HepG2 (cell line): ENCODE measurements around a stretch of chr1.

DNA sequence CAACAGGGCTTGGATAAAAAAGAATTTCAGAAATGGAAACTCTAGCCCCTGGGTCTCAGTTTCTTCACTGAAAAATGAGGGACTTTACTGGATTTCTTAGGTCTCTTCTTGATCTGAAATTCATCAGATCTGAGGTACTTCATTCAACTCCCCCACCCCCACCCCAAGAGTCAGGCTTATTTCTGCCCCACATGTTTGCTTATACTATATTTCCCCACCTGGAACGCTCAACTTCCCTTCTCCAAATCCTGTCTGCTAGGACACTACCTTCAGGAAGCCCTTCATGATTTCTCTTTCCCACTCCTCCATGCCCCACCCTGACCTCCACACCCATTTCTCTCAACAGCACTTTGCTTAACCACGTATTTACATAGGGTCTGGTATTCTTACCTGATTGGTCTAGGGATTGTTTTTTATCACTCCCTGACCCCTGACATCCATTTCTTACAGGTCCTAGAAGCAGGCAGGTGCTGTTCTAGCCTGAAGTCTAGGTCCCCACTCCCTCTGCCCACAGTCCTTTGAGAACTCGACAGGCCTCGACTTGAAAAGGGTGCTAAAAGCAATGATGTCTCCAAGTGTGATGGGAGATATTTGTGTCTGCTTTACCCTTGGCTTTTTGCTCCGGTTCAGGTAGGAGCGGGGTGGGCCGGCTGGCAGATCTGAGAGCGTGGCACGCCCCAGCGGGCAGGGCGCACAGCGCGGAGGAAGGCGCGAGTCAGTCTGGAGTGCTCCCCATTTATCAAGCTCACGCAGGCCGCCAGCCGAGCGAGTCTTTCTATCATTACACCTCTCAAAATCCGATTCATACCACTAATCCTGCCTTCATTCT is 47.5 kb downstream of the DMAP1 start:
- RRBS, 2 experiments = no CpG with 5 or more reads among the region's 20 CpGs
CAGE:
- cytosol, long polyA minus RNA = no peak
- cytosol, long polyA plus RNA = no peak
- long polyA plus RNA = no peak
- nucleus, long polyA minus RNA = no peak
- nucleus, long polyA plus RNA = no peak

DNA sequence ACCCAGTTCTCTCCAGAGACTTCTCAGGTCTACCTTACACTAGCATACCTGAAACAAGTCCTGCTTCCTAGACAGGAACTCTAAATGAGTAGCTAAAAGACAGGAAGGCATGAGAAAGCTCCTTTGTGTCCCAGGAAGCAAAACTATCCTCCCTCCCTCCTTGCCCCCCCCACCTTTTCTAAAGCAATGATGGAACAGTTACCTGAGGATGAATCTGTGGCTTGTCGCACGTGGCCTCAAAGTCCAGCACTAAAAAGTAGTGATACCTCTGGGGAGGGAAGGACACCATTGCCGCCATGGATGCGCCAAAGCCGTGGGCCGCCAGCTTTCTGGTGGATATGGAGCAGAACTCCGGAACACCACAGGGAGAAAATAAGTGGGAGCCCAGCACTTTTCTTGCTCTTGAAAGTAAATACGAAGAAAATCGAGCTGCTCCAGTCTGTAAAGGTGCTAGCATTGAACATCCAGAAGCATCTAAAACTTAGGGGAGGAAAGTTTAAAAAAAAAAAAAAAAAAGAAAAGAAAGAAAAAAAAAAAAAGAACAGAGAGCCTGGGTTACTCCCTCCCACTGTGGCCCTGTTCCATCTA is 16.1 kb downstream of the ERI3 start:
- RRBS, 2 experiments = no CpG with 5 or more reads among the region's 9 CpGs
CAGE:
- cytosol, long polyA minus RNA = no peak
- cytosol, long polyA plus RNA = no peak
- long polyA plus RNA = no peak
- nucleus, long polyA minus RNA = no peak
- nucleus, long polyA plus RNA = no peak

DNA sequence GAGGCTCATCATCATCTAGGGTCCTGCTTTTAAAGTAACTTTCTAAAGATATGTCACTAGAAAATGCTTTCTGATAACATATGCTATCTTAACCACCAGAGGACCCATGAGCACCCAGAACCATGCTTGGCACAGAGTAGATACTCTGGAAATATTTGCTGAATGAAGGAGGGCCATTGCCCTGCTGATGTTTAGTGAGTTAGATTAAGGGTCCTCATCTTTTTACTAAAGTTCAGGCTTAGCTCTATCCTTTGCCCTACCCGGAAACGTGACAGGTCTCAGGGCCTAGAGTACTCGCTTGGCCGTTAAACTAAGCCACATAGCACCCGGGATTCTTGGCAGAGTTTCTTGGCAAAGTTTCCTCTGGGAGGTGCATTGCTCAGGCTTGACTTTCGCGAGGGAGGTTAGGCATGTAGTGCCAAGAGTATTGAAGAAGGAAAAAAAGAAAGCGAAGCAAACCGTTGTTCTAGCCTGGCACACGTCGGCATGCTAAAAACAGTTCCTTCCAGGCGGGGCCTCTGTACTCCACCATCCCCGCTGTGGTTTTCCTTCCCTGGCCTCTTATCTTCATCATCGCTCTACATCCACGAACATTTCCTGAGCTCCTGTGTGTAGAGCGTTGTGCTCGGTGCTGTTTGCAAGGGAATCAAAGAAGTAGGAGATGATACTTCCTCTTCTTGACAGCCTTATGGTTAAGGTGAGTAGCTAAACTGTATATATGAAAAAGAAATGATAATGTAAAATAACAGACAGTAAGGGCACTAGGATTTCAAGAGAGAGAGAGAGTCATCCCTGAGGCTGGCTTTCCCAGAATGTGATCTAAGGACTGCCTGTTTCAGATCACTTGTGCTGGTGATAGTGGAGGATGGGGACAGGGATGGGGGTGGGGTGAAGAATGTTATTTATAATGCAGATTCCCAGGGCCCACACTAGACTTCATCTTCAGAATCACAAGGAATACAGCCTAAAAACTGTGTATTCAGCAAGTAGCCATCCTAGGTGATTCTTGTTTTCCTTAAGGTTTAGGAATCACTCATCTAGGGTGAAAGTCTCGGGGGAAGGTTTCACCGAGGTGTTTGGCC is 18.7 kb downstream of the RNF220 start:
- RRBS, 2 experiments = 39 to 77% methylated on average over 5 of the region's 19 CpGs
CAGE:
- cytosol, long polyA minus RNA = no peak
- cytosol, long polyA plus RNA = no peak
- long polyA plus RNA = no peak
- nucleus, long polyA minus RNA = no peak
- nucleus, long polyA plus RNA = no peak

- RRBS, 2 experiments = no CpG with 5 or more reads among the region's 8 CpGs
CAGE:
- cytosol, long polyA minus RNA = no peak
- cytosol, long polyA plus RNA = no peak
- long polyA plus RNA = no peak
- nucleus, long polyA minus RNA = no peak
- nucleus, long polyA plus RNA = no peak
Observed at GRCh38 chr1:44641695-44642686, 32.3 kb downstream of the TMEM53 start.

DNA sequence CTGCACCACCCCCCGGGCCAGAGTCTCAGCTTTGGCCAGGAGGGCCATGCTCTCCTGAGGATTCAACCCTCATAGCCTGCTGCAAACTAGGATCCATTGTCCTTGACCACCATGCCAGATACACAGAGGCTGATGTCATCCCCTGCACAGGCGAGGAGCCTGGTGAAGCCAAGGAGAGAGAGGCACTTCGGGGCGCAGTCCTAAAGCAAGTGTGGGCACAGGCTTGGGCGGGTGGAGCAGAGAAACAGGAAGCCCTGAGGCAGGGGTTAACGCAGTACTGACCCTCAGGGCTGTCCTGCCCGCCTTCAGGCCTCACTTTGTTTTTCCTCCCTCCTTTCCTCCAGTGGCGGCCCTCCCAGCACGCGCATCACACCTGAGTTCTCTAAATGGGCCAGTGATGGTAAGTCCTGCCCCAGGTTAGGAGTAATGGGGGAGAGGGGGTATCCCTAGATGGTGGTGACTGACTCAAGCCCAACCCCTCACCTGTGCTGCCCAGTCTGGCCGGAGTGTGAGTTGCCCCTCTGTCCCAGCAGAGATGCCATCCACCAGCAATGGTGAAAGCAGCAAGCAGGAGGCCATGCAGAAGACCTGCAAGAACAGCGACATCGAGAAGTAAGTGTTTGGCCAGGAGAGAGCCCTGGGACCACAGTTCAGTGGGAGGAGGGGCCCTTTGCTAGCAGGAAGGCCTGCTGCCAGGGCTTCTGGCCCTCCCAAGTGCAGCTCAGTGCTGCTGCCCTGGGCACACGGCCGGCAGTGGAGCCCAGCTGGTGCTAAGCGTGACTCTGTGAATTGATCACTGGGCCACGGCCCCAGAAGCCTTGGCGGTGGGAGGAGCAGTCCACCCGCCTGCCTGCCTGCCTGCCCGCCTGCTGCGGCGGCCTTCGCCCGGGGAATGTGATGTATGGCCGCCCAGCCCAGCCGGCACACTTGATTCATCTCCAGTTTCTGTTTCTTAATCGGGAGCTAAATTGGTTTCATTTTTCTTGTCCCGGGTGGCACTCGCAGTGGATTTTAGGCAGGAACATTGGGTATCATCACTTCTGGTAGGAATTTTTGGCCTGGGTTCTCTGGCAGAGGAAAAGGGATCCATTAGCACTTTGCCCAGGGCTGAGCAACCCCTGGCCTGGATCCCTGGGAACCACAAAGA is 29.0 kb downstream of the TMEM53 start:
- RRBS, 2 experiments = 97 to 98% methylated on average over 8 to 9 of the region's 29 CpGs
CAGE:
- cytosol, long polyA minus RNA = no peak
- cytosol, long polyA plus RNA = no peak
- long polyA plus RNA = no peak
- nucleus, long polyA minus RNA = no peak
- nucleus, long polyA plus RNA = no peak

DNA sequence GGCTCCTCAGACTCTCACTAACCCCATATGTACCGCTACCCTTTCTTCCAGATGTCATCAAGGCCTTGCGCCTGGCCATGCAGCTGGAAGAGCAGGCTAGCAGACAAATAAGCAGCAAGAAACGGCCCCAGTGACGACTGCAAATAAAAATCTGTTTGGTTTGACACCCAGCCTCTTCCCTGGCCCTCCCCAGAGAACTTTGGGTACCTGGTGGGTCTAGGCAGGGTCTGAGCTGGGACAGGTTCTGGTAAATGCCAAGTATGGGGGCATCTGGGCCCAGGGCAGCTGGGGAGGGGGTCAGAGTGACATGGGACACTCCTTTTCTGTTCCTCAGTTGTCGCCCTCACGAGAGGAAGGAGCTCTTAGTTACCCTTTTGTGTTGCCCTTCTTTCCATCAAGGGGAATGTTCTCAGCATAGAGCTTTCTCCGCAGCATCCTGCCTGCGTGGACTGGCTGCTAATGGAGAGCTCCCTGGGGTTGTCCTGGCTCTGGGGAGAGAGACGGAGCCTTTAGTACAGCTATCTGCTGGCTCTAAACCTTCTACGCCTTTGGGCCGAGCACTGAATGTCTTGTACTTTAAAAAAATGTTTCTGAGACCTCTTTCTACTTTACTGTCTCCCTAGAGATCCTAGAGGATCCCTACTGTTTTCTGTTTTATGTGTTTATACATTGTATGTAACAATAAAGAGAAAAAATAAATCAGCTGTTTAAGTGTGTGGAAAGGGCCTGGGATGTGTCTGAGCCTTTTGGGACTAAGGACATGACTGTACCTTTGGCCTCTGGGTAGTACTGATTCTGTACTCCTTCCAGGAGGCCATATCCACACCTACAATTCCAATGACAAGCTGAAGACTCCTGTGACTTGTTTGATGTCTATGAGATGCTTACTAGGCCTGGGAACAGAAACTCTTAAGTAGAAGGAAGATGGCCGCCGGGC is 8.0 kb upstream of the RPS8 start:
- RRBS, 2 experiments = no CpG with 5 or more reads among the region's 13 CpGs
CAGE:
- cytosol, long polyA minus RNA = no peak
- cytosol, long polyA plus RNA = no peak
- long polyA plus RNA = no peak
- nucleus, long polyA minus RNA = no peak
- nucleus, long polyA plus RNA = no peak

DNA sequence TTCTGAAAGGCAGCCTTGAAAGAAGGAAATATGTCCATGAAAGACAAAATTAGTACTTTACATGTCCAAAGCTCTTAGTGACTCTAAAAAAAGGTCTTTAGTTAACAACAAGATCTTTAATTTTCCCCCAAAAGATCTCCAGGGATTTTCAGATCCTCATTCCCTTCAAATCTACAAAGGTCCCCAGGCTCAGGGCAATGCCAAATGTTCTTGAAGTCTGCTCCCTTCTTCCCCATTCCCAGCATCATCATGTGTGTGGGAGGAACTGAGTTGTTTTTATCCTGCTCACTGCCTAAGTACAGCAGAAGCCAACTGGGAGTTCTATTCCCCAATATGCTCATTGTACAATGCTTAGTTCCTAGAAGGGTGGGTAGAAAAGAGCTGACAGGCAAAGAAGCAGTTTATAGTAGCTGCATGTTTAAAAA is 60.2 kb upstream of the PTCH2 start:
CAGE:
- cytosol, long polyA minus RNA = no peak
- cytosol, long polyA plus RNA = no peak
- long polyA plus RNA = no peak
- nucleus, long polyA minus RNA = no peak
- nucleus, long polyA plus RNA = no peak

- RRBS, 2 experiments = no CpG with 5 or more reads among the region's 6 CpGs
CAGE:
- cytosol, long polyA minus RNA = no peak
- cytosol, long polyA plus RNA = no peak
- long polyA plus RNA = no peak
- nucleus, long polyA minus RNA = no peak
- nucleus, long polyA plus RNA = no peak
Observed at GRCh38 chr1:45211211-45211708, 4.9 kb upstream of the ZSWIM5 start.

- RRBS, 2 experiments = no CpG with 5 or more reads among the region's 14 CpGs
CAGE:
- cytosol, long polyA minus RNA = no peak
- cytosol, long polyA plus RNA = no peak
- long polyA plus RNA = no peak
- nucleus, long polyA minus RNA = no peak
- nucleus, long polyA plus RNA = no peak
Observed at GRCh38 chr1:45346319-45347330, 6.7 kb downstream of the TOE1 start.

- RRBS, 2 experiments = no CpG with 5 or more reads among the region's 2 CpGs
CAGE:
- cytosol, long polyA minus RNA = no peak
- cytosol, long polyA plus RNA = no peak
- long polyA plus RNA = no peak
- nucleus, long polyA minus RNA = no peak
- nucleus, long polyA plus RNA = no peak
Observed at GRCh38 chr1:45349206-45349807, 9.3 kb downstream of the TOE1 start.

- RRBS, 2 experiments = no CpG with 5 or more reads among the region's 18 CpGs
CAGE:
- cytosol, long polyA minus RNA = no peak
- cytosol, long polyA plus RNA = no peak
- long polyA plus RNA = no peak
- nucleus, long polyA minus RNA = no peak
- nucleus, long polyA plus RNA = no peak
Observed at GRCh38 chr1:46036525-46037708, 95.5 kb downstream of the PIK3R3 start.

DNA sequence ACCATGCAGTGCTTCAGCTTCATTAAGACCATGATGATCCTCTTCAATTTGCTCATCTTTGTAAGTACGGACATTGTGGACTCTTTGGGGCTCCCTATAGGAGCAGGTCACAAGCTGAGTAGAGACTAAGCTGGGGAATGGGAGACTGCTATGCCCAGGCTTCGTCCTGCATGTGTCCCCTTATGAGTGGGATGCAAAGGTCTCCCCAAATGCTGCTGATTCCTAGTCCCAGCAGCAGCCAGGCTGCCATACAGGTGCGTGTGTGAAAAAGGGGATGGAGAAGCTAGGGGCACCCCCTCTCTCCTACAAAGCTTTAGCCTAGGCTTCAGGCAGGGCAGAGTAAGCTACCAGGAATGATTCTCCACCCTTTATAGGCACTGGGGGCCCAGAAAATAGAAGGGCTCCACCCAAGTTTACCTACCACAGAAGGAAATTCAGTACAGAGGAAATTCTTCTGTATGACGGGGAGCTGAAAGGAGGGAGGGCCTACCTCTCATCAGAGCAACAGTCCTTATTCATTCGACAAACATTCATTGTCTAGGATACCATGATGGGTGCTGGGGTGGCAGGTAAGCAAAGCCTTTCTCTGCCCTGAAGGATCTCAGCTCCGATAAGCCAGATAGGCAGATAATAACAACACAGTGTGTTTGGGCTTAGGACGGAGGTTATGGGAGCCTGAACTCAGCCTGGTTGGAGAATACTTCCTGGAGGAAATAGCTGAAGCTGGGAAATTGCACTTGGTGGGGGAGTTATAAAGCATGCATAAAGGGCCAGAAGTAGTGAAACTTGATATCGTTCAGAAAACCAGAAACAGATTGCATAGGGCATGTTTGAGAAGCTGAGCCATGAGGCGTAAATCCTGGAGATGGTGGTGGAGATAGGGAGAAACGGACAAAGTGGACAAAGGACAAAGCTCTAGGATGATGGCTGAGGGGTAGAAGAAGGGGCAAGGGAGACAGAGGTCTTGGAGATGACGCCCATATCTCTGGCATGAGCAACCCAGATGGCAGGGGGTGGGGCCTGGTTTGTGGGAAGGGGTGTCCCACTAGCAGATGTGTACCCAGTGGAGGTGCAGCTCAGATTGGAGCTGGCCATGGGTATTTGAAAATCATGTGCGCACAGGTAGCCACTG is 5.2 kb upstream of the P3R3URF start:
- RRBS, 2 experiments = no CpG with 5 or more reads among the region's 12 CpGs
CAGE:
- cytosol, long polyA minus RNA = no peak
- cytosol, long polyA plus RNA = no peak
- long polyA plus RNA = no peak
- nucleus, long polyA minus RNA = no peak
- nucleus, long polyA plus RNA = no peak

DNA sequence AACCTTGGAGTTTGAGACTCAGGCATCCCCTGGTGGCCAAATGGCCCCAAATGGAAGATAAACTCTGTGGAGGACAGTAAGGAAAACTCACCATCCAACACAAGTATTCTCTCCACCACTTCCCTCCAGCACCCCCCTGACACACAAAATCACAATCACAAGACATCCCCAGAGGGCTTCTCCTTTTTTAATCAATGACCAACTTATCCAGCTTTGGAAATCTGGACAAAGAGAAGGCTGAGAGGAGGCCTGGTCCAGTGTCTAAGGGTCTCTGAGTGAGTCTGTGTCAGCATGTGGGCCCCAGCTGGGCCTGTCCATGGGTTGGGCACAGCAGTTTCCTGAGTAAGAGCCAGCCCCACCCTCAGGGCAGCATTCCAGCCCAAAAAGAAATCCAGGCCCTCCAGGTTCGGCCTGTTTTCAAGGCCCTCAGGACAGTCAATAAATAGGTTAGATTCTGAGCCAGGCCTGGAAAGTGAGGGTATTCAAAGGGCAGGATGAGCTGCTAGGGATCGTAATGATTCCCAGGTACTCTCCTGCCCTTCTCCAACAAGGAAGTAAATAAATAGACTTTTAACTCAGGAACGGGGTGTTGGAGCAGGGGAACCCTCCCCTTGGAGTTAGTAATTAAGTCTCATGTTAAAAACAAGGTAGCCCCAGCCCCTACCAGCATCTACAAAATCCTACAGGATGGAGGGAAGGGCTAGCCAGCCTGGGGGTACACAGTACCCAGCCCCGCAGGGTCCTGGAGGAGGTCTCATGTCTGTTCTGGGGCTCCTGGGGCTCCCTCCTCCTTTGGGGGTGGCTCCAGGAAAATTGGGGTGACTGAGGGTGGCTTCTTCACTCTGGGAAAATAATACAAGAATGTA is 9.5 kb downstream of the POMGNT1 start:
- RRBS, 2 experiments = no CpG with 5 or more reads among the region's 4 CpGs
CAGE:
- cytosol, long polyA minus RNA = no peak
- cytosol, long polyA plus RNA = no peak
- long polyA plus RNA = no peak
- nucleus, long polyA minus RNA = no peak
- nucleus, long polyA plus RNA = no peak

DNA sequence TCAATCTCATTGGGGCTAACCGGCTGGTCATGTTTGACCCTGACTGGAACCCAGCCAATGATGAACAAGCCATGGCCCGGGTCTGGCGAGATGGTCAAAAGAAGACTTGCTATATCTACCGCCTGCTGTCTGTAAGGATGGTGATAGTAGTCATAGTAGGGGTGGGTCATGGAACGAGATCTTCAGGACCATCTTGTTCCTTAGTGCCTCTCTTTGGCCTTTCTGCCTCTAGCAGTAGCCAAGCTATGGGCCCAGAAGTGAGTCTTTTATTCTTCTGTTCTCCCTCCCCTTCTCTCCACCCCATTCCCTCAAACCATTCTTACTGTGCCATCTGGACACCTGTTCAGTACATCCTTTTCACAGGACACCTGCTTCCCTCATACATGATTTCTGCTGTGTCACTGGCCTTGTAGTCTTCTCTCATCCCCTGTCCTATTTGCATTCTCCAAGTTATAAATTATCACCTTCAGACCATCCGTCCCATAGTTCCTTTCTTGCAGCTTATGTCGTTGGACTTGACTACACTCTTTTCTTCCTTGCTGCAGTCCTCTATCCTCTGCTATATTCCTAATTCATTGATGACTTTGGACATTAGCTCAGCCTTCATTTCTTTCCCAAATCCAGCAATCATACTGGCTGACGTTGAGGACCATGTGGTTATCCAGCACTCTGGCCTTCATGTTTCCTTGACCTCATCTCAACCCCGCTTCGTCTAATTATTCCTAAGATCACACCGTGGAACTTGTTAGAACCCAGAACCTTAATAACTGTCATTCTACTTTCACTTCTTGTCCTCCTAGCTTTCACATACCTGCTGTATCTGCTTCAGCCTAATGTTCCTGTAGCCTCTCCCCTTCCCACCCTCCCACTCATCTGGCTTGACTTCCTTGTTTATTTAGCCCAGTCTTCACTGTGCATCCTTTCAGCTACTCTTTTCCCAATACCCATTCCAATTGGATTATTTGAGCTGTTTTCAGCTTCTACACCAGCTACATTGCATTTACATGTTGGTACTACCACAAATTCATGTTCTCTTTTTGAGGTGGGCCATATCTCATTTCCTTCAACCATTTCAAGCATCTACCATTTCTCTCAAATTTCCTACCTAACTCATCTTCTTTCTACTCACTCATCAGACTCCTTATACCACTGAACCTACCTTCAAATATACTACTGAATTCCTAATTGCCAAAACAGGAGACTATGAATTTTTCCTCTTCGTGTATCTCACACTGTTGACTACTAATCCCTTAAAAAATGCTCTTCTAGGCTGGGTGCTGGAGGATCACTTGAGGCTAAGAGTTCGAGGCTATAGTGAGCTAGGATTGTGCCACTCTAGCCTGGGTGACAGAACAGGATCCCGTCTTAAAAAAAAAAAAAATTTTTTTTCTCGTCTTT is 27.5 kb downstream of the RAD54L start:
- RRBS, 2 experiments = 96 to 97% methylated on average over 2 of the region's 15 CpGs
CAGE:
- cytosol, long polyA minus RNA = no peak
- cytosol, long polyA plus RNA = no peak
- long polyA plus RNA = no peak
- nucleus, long polyA minus RNA = no peak
- nucleus, long polyA plus RNA = no peak

DNA sequence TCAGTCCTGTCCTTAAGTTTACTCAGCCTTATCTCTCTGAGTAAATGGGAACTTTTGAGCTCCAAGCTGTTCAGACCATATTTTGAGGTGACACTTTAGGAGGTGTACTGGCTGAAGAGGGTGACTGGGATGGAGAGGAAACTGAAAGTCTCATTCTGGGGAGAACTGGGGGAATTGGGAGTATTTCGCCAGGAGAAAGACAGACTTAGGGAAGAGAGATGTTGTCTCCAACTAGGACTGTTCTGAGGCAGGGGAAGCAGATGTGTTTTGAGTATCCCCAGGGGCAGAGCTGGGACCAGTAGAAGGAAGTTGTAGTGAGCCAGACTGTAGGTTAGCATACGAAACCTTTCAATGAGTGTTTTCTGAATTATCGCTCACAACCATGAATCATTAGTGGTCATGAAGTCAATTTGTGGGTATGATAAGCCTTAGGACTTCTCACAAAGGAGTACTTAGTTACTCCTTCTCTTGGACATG is 24.1 kb upstream of the FAAH start:
- RRBS, 2 experiments = no CpG with 5 or more reads among the region's 3 CpGs
CAGE:
- cytosol, long polyA minus RNA = no peak
- cytosol, long polyA plus RNA = no peak
- long polyA plus RNA = no peak
- nucleus, long polyA minus RNA = no peak
- nucleus, long polyA plus RNA = no peak

DNA sequence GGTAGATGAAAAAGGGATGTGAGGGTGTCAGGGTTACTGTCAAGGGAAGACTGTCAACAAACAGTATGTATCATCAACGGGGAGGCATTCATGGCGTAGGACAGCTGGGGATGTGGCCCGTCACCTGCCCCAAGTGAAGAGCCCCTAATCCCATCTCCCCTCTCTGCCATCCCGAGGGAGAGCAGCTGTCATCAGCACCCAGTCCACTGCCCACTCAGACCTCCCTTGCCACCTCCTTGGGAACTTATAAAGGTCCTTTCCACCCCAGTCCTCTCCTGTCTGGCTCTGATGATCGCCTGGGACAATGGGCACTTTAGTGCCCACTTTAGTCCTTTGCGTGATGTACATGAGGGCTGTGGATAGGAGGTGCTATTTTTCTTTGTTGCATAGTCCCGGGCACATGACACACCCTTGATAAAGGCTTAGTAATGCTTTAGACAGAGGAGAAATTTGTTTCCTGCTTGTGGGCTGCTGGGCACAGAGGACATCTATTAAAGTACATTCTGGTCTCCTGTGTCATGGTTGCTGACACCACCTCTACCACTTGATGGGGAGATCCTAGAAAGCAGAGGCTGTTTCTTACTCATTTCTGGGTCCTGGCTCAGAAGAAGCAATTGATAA is 5.3 kb upstream of the KNCN start:
- RRBS, 2 experiments = no CpG with 5 or more reads among the region's 7 CpGs
CAGE:
- cytosol, long polyA minus RNA = no peak
- cytosol, long polyA plus RNA = no peak
- long polyA plus RNA = no peak
- nucleus, long polyA minus RNA = no peak
- nucleus, long polyA plus RNA = no peak

DNA sequence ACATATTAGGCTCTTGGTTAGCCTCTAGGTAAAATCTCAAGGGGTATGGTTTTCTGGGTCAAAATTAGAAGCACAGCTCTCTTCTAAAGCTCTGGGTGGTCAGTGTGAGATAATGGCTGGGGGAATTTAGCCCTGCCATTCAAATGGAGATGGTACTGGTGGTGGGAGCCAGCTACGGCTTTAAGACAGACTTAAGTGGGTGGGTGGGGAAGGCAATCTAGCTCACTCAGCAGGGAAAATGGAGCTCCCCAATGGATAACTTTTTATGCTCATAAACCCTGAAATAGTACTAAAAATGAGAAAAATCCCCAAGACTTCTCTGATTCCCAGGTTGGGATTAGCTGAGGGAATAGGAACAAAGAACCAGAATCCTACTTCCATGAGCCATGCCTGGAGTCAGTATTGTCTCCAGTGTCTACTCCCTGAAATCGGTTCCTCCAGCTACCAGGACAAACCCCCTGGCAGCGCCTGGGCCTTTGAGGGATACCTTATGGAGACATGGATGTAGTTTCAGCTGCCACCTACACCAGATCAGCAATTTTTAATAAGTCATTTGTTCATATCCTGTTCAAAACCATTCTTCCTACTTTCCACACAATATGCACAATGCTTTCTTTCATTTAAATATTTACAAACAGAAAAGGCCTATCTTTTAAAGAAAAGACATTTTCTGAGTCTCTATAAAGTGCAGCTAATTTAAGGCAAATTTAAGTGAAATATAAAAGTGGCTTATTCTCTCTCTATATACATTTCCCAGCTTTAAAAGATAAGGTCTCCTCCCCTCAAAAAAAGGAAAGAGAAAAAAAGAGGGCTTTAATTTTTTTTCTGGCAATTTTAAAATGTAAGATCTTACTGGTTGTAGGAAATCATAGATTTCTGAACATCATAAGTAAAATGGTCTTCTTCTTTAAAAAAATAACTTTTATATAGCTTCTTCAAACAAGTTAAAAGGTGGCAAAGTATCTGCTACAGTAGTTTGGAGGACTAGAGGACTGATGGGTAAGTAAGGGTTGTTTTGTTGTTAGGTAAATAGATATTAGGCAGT is 6.1 kb downstream of the TEX38 start:
- RRBS, 2 experiments = no CpG with 5 or more reads among the region's 3 CpGs
CAGE:
- cytosol, long polyA minus RNA = no peak
- cytosol, long polyA plus RNA = no peak
- long polyA plus RNA = no peak
- nucleus, long polyA minus RNA = no peak
- nucleus, long polyA plus RNA = no peak

GRCh38 chr1:46686612-46687044 is 15.0 kb downstream of the TEX38 start:
- RRBS, 2 experiments = no CpG with 5 or more reads among the region's 2 CpGs
CAGE:
- cytosol, long polyA minus RNA = no peak
- cytosol, long polyA plus RNA = no peak
- long polyA plus RNA = no peak
- nucleus, long polyA minus RNA = no peak
- nucleus, long polyA plus RNA = no peak

GRCh38 chr1:46927735-46928230 is 13.5 kb downstream of the CYP4A11 start:
- RRBS, 2 experiments = no CpG with 5 or more reads among the region's 2 CpGs
CAGE:
- cytosol, long polyA minus RNA = no peak
- cytosol, long polyA plus RNA = no peak
- long polyA plus RNA = no peak
- nucleus, long polyA minus RNA = no peak
- nucleus, long polyA plus RNA = no peak

GRCh38 chr1:47894538-47895206 is 102.5 kb downstream of the TRABD2B start:
- RRBS, 2 experiments = no CpG with 5 or more reads among the region's 7 CpGs
CAGE:
- cytosol, long polyA minus RNA = no peak
- cytosol, long polyA plus RNA = no peak
- long polyA plus RNA = no peak
- nucleus, long polyA minus RNA = no peak
- nucleus, long polyA plus RNA = no peak